ENCODE measurements around the genes IL10, IL20 and C4BPA.

DNA sequence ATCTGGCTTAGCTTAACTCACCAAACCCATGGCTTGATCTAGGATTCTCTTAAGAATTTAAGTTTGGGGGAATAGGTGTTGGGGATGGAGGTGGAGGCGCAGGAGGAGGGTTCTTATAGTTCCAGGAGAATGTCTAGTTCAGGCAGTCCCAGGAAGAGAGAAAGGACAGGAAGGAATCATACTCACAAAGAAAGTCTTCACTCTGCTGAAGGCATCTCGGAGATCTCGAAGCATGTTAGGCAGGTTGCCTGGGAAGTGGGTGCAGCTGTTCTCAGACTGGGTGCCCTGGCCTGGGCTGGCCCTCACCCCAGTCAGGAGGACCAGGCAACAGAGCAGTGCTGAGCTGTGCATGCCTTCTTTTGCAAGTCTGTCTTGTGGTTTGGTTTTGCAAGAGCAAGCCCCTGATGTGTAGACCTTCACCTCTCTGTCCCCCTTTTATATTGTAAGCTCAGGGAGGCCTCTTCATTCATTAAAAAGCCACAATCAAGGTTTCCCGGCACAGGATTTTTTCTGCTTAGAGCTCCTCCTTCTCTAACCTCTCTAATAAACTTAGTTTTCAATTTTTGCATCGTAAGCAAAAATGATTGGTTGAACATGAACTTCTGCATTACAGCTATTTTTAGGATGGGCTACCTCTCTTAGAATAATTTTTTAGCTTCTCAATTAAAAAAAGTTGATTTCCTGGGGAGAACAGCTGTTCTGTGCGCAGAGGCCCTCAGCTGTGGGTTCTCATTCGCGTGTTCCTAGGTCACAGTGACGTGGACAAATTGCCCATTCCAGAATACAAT lies at the start of gene IL10:
IL10 (minus strand) TSS at position 410 of the 788 bp plus-strand sequence.
- PRO-cap = unidirectional peak, minus-strand start at position 286 of the sequence
- RAMPAGE, long total RNA = start-site peak on the minus strand centred at position 280 of the sequence, 110 bp wide, 9 and 11 reads in 2 replicates

DNA sequence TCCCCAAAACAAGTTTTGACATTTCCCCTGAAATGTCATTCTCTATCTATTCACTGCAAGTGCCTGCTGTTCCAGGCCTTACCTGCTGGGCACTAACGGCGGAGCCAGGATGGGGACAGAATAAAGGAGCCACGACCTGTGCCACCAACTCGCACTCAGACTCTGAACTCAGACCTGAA lies at the start of gene IL20:
IL20 (plus strand) TSS at position 152 of the 179 bp plus-strand sequence.
- PRO-cap = no peak
- RAMPAGE, long total RNA = no peak

DNA sequence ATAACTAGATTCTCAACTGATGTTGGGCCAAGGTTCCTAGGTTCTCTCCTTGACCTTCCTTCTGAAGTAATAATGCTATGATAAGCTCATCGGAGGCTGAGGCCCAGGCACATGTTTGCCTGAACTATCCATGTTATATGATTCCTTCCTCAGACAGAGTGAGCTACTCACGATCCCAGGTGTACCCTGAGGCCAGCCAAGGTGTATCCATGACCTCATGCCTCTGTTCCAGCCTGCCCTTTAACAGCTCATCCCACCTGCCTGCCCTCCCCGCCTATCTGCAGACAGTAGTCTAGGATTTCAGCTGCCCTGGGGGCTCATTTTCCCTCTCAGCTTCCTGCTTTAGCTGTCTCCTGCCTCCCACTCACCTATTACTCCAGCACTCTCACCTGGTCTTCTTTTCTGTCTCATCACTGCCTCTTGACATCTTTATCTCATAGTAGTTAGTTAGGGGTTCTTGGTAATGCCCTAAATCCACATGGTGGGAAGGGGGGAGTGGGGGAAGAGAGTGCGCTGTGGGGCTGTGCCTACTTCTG lies 1.9 kb upstream of the IL24 start:
- PRO-cap = no peak
- RAMPAGE, long total RNA = no peak

DNA sequence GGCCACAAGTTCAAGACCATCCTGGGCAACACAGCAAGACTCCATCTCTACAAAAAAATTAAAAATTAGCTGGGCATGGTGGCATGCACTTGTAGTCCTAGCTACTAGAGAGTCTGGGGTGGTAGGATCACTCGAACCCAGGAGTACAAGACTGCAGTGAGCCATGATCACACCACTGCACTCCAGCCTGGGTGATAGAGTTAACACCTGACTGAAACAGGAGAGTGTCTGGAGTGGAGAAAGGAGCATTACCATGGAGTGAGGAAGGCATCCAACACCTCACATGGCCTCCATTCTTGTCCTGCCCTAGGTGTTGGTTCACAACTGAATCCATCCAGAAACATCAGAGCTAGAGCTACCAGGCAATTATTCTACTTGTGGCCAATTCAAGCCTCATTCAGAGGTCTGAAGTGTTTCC lies 345 bp downstream of the FCMR start:
- PRO-cap = no peak
- RAMPAGE, long total RNA = no peak

GRCh38 chr1:206924528-206925292 lies 3.0 kb upstream of the FCMR start:
- PRO-cap = no peak
- RAMPAGE, long total RNA = no peak

- PRO-cap = no peak
- RAMPAGE, long total RNA = no peak
These were observed 29.8 kb downstream of the C1orf116 start for GRCh38 chr1:207002526-207003392.

GRCh38 chr1:207004708-207005362 lies 27.7 kb downstream of the C1orf116 start:
- PRO-cap = no peak
- RAMPAGE, long total RNA = no peak

GRCh38 chr1:207017965-207018700 lies 14.4 kb downstream of the C1orf116 start:
- PRO-cap = no peak
- RAMPAGE, long total RNA = no peak

DNA sequence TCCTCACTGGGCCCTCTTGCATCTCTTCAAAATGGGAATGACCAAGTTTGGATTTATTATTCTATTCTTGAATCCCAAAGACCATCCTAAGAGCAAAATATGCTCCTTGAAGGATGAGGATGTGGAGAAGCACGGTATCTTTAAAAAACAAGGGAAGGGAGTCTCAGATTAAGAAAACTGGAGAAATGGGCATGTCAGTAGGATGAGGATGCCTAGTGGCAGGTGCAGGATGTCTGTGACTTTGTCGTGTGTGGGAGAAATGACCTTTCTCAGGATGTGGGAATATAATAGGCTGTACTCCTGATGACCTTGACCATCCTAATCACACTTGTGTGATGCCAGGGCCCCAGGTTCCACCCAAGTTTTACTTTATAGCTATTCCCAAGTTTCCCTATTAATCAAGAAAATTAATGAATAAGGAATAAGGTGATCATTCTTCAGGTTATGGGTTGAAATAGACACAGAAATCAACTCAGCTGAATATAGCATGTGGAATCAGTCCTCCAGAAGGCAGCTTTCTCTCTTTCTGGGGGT lies 12.9 kb downstream of the C1orf116 start:
- PRO-cap = no peak
- RAMPAGE, long total RNA = no peak

DNA sequence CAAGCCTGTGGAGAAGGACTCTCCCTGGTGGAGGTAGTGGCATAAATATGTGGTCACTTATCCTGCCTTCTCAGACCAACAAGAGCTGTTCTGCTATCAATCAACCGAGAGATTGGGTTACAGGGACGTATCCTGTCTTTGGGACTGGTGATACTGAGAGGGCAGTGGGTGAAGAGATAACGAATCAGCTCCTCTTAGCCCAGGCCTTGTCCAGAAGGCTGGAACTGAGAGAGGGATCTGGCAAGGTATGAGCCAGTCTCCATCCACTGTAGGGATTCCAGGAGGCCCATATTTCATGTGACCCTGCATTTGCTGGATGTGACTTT lies 11.4 kb downstream of the C1orf116 start:
- PRO-cap = no peak
- RAMPAGE, long total RNA = no peak

GRCh38 chr1:207034017-207034608 lies 1.6 kb upstream of the C1orf116 start:
- PRO-cap = no peak
- RAMPAGE, long total RNA = no peak

- PRO-cap = no peak
- RAMPAGE, long total RNA = no peak
These were observed 4.6 kb downstream of the YOD1 start for GRCh38 chr1:207046051-207047175.

GRCh38 chr1:207054345-207055260 lies 1.5 kb downstream of the PFKFB2 start:
- PRO-cap = no peak
- RAMPAGE, long total RNA = no peak

- PRO-cap = no peak
- RAMPAGE, long total RNA = no peak
These were observed at the start of gene C4BPA for GRCh38 chr1:207104166-207104629. Gene C4BPA, plus strand, starts transcription at chr1:207104233.

DNA sequence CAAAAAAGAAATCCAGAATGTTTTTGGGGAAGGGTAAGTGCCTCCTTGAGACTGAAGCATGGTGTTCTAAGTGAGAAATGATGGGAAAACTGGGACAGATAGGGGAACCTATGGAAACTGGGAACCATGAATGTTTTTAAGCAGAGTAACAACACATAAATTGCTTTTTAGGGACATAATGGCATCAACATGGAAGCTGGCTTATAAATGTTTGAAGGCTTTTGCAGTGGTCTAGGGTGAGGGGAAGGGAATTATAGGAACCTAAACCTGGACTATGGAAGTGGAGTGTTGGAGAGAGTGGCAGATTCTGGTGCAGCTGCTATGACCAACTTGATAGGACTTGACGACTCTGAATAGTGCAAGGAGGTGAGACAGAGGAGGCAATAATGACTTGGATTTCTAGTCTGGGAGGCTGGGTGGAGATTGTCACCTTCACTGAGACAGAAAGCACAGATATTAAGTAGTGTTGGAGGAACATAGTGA lies 3.6 kb downstream of the C4BPA start:
- PRO-cap = no peak
- RAMPAGE, long total RNA = no peak

DNA sequence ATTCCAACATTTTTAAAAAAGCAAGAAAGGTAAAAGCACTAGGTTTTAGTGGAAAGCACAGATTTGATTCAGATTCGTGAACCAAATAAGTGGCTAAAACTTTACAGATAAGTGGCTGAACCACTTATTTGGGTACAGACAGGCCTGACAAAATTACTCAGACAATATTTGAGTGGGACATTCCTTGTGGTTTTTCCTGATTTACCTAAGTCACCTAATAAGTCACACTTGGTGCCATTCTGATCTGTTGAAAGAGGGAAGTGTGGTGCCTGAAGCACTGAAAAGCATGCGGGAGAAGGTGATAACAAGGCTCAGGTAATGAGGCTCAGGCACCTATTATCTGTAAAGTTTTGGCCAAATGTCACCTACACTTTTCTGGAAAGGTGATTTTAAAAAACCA lies 81.6 kb upstream of the CD55 start:
- PRO-cap = no peak
- RAMPAGE, long total RNA = no peak

GRCh38 chr1:207323542-207324394 lies 2.3 kb downstream of the CD55 start:
- PRO-cap = no peak
- RAMPAGE, long total RNA = no peak

DNA sequence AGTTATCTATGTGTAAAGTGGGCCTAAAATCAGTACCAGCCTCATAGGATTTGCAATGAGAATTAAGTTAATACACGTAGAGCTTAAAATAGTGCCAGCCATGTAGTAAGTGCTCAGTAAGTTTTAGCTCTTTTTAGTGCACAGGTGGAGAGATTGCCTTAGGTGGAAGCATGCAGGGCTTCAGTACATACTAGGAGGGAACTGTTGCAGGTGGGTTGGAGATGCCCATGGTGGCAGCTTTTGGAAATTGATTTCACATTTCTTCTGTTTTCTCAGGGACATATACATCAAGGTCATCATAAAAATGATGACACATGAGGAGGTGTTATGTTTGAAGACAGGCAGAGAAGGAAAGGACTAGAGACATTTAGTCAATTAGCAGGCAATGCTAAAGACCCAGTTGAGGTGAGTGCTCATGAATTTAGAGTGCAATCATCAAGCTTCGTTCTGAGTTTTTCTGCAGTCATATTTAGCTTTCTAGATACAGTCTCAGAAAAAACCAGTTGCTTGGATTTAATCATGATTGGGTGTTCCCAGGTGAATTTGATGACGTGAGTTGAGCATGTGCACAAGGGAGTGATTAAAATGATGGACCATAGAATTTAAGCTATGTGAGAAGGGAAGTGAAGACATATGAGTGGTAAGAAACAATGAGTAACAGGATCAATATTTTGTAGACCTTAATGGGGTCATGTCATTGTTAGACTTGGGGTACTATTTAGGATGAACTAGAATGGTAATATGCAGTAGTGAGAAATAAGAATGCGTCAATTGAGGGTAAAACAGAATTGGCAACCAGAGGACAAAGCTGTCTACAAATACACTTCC lies 41.1 kb downstream of the CD55 start:
- PRO-cap = no peak
- RAMPAGE, long total RNA = no peak

DNA sequence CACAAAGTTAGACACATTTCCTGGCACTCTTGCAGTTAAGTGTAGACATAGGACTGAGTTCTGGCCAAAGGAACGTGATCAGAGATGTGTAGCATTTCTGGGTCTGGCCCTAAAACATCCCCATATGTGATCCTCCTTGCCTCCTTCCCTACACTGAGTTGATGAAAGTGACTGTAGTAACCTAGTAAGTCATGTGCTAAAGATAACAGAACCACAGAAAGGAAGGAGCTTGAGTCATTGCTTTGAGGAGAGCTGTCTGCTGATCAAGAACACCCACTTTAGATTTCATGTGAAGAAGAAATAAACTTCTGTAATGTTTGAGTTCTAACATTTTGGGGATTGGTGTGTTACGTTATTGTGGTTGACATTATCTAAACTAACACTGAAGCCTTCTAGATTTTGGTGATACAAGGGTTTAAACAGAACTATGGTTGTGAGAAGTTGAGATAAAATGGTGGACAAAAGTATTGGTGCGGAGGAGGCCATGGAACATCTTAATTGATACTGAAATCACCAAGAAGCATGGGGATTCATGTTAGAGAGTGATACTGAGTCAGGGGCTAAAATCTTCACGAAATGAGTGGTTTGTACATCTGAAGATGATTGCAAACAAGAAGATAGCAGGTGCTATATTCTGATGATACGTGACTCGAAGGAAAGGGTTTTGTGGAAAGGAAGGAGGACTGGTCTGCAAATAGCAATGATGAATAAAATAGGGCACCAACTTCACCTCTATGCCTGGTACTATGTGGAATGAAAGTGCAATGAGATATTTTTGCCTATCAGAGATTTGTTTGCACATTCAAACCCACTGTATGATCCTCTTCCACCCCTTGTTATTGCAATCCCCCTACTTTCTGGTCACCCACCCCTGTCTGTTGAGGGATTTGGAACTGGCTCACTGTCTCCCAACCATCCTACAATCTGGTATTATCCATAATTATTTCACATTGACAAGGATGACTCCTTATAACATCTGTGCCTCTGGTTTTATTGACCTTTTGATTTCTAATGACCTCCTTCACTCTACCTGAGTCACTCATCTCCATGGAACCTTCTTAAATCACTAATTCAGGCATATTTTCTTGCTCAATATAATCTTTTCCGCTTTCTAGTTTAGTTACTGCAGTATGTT lies 42.1 kb downstream of the CD55 start:
- PRO-cap = no peak
- RAMPAGE, long total RNA = no peak

DNA sequence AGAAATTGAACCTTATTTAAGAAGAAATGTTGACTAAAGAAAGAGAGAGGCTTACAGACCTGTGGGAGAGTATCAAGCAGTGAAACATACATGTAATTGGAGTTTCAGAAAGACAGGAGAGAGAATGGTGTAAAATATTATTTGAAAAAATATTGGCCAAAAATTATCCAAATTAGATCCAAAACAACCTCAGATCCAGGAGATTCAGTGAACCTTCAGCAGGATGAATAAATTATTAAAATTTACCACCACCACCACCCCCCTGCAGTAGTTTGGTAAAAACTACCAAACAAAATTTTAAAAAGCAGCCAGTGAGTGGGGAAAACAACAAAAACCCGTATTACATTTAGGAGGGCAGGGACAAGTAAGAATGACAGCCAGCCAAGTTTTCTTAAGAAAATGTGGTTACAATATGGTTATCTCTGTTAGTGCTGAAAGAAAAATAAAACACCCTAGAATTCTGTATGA lies 14.6 kb downstream of the CD46 start:
- PRO-cap = no peak
- RAMPAGE, long total RNA = no peak